Metastatic Breast Carcinoma in the Ovary (tissue), 3 donors: ENCODE measurements around a stretch of chr1.

- PRO-cap, 3 experiments, result peak in 3 of 3 experiments; most common plus-strand start chr1:165829107 (in 3); most common minus-strand start chr1:165829055 (in 3)
Measured at GRCh38 chr1:165828539-165829360, 1.3 kb downstream of the UCK2 start.

- PRO-cap, 3 experiments, result no peak in any of the 3 experiments
Measured at GRCh38 chr1:165884145-165884611, 56.8 kb downstream of the UCK2 start.

- PRO-cap, 3 experiments, result no peak in any of the 3 experiments
Measured at GRCh38 chr1:165896797-165897698, 69.6 kb downstream of the UCK2 start.

DNA sequence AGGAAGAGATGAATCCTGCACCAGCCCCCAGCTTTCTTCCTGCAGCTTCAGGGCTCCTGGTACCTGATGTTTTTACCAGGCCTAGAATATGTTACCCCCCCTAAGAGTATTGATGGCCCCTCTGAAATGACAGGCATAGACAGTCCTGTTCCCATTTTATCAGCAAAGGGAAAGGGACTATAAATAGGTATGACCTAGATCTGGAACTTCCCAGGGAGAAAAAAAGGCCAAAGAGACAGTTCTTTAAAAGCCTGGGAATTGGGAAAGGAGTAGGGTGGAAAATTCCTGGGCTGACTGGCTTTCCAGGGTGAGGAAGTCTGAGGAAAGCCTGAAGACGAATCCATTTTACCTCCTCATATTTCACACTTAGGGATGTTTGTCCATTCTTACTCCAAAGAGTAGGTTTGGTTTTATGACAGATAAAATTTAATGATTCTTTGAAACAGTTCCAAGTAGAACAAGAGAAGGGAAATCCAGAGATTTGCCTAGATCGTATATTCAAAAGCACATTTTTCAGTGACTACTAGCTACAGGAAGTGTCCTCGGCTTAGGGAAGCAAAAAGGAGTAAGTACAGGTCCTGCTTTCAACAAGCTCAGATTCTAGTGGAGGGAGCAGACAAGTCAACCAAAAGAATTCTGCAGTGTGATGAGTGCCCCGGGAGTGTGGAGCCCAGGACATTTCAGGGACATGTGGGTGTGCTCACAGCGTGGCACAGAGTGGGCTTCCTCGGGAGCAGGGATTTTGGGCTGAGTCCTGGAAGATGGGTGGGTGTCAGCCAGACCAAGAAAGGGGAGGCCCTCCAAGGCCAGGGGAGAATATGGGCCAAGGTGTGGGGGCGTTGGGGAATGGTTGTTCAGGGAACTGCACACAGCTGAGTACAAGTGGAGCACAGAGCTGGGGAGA lies 5.1 kb downstream of the POGK start:
- PRO-cap, 3 experiments, result peak in 1 of 3 experiments; most common plus-strand start position 550 of the sequence (in 1); most common minus-strand start position 296 of the sequence (in 1)

GRCh38 chr1:167058498-167058795 lies 31.7 kb downstream of the GPA33 start:
- PRO-cap, 3 experiments, result no peak in any of the 3 experiments

- PRO-cap, 3 experiments, result peak in 3 of 3 experiments; most common plus-strand start chr1:167082989 (in 3); most common minus-strand start chr1:167082815 (in 3)
Measured at GRCh38 chr1:167082440-167083289, 7.5 kb downstream of the GPA33 start.

- PRO-cap, 3 experiments, result no peak in any of the 3 experiments
Measured at GRCh38 chr1:167086706-167087174, 3.4 kb downstream of the GPA33 start.

DNA sequence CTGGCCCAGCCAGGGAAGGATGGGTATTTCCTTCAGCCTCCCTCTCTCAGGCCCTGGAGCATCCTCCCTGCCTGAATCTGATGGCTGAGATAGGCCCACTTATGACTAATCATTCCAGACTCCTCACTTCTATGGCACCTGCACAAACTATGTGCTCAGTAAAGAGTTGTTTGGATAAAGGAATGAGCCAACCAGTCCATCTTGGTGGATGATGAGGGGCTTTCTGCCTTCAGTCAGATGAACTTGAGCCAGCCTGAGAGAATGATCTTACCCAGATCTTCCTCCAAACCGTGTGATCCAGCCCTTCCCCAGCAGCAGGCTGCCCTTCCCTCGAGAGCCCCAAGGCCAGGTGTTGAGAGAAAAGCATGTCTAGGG lies 1.3 kb downstream of the GPA33 start:
- PRO-cap, 3 experiments, result no peak in any of the 3 experiments

GRCh38 chr1:167105231-167105887 lies 11.5 kb downstream of the STYXL2 start:
- PRO-cap, 3 experiments, result peak in 1 of 3 experiments; most common plus-strand start chr1:167105631 (in 1); most common minus-strand start chr1:167105507 (in 1)

DNA sequence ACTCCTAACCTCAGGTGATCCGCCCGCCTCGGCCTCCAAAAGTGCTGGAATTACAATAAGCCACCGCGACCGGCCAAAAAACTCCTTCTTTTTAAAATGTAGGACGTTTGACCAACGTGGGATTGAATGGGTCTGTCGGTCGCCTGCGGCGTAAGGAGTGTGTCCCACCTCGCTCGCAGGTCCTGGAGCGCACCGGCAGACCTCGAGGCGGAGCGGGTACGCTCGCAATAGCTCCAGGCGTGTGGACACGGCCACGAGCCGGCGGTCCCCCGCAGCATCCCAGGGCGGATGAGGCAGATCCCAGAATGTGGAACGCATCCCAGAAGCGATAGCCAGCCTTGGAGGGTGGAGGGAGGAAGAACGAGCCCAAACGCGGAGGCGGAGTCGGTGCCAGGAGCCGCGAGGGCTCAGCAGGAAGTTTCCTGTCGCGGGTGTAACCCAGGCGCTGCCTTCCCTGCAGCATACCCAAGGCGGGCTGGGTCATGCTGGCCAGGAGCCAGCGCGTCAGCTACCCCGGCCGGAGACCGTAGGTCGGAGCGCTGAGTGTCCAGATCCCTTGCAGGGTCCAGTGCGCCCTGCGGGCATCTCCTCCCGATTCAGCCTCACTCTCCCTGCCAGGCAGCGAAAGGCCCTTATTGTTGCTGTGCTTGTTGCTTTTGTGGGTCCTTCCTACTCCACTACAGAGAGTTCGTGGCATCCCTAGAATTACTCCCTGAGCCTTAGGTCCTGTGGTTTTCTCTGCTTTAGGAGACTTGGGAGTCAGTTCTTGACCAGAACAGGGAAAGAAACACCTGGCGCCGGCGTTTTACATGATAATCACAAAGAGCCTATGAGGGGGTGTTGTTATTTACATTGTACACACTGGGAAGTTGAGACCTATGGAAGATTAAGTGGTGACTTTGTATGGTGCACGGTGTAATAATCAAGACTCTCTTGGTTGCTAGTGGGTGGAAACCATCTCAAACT lies 27.6 kb downstream of the STYXL2 start:
- PRO-cap, 3 experiments, result peak in 1 of 3 experiments; most common plus-strand start position 417 of the sequence (in 1); most common minus-strand start position 435 of the sequence (in 1)

DNA sequence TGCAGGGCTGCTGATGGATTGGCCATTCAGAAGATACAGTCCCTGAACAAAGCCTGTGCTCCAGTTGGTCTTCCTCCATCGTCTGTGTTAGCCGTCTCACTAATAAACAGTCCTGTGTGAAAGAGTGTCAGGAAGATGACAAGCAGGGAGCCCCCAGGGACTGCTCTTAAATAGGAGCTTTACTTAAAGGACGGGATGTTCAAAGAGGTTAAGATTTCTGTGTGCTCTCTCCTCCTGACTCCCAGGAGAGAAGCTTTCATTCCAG lies 43.4 kb downstream of the STYXL2 start:
- PRO-cap, 3 experiments, result no peak in any of the 3 experiments

DNA sequence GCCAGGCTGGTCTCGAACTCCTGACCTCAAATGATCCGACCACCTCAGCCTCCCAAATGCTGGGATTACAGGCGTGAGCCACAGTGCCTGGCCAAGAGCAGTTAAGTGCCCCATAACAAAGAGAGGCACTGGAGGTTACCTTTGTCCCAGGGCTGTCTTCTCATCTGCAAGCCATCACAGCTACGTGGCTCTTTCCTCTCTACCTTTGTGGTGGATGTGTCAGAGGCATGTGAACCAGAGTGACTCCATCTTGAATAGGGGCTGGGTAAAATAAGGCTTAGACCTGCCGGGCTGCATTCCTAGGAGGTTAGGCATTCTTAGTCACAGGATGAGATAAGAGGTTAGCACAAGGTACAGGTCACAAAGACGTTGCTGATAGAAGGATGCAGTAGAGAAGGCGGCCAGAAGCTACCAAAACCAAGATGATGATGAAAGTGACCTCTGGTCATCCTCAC lies 59.5 kb upstream of the POU2F1 start:
- PRO-cap, 3 experiments, result no peak in any of the 3 experiments

- PRO-cap, 3 experiments, result no peak in any of the 3 experiments
Measured at GRCh38 chr1:167500147-167500518, 18.2 kb downstream of the CD247 start.

DNA sequence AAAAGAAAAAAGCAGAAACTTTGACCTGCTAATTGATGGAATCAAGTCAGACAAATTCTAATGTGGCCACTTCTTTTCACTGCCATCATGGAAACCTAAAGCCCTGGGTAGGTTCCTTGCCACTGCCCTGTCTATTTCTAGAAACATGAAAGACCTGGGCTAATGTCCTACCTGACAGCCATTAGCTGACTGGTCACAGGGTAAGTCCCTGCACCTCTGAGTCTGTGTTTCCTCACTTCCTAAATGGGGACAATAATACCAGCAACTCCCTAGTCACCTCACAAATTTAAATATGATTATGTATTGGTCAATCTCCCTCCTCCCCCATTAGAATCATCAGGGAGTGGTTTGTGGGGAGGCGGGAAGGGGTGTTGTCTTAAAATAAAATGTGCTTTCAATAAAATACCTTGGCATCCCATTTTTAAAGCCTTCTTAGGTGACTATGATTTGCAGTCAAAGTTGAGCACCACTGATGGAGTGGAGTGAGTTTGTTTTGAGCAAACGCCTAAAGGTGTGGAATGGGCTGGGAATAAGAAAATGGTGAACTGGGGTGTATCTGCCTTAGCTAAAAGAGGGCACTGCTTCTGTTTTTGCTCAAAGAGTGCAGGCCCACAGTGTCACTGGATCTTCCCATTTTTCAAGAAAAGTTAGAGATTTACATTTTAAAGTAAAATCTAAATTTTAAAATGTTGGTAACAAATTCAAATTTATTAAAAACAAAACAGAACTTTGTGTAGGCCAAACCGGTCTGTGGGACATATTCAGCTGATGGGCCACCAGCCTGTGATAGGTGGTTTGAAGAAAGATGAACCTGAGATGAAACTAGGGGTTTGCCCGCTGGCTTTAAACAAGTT lies 2.0 kb downstream of the CREG1 start:
- PRO-cap, 3 experiments, result peak in 2 of 3 experiments; most common minus-strand start position 245 of the sequence (in 2)

- PRO-cap, 3 experiments, result peak in 3 of 3 experiments; most common plus-strand start chr1:167936261 (in 3)
Measured at GRCh38 chr1:167936135-167936450, 390 bp upstream of the DCAF6 start.

- PRO-cap, 3 experiments, result no peak in any of the 3 experiments
Measured at GRCh38 chr1:168342572-168343245, 62.0 kb downstream of the TBX19 start.

DNA sequence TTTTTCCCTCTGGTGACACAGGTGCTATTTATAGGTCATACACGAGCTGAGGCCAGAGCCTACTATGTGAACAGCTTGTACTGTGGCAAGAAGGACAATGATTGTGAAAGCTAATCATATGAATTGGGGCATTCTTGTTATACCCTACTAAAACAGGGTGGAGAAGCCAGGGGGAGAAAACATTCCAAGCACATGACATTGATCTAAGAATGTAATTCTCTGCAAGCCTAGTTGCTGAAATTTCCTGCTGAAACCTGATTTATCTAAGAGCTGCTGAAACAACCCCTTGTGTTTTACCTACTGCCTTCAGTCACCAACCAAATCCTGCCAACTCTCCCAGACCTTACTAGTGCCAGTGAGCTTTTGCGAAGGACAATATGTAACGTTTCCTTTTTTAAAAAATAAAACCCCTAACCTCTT lies 60.4 kb downstream of the XCL1 start:
- PRO-cap, 3 experiments, result no peak in any of the 3 experiments

- PRO-cap, 3 experiments, result no peak in any of the 3 experiments
Measured at GRCh38 chr1:168945839-168946299, 160.6 kb upstream of the ATP1B1 start.

DNA sequence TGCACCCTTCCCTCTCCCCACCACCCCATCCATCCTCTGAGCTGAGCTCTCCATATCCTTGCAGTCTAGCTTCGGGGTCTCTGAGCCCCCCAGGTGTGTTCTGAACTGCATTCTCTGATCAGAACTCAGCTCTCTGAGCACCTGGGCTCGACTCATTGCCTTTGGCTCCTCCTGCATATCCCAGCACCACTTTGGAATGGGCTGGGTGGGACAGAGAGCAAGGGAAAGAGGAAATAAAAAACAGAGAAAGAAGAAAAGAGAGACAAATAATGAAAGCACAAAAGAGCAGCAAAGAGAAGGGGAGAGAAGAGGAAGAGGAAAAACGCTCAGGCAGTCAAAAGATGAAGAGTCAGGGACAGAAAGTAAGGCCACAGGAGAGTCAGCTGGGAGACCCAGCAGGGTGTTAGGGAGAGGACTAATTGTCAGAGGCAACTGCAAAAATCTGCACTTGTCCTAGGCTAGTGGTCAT lies 86.8 kb upstream of the ATP1B1 start:
- PRO-cap, 3 experiments, result no peak in any of the 3 experiments

DNA sequence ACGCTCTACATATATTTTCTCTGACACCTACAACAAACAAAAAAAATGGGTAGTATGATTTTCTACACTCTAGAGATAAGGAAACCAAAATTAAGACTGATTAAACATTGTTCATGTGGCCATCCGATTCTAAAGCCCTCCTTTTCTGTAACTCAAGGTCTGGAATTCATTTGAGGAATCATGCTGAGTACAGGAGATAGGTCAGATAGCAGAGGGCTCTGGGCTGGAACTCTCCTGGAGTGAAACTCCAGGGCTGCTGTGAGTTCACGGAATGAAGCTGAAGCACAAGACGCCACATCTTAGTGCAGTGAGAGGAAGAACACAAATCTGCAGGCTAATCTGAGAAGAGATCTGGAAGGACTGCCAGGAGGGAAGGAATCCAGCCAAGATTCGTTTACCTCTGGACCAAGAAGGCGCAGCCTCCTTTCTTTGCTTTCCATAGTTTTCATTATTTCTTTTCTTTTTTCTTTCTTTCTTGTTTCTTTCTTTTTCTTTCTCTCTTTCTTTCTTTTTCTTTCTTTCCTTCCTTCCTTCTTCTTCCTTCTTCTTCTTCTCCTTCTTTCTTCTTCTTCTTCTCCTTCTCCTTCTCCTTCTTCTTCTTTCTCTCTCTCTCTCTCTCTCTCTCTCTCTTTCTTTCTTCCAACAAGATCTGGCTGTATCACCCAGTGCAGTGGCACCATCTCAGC lies 74.8 kb upstream of the ATP1B1 start:
- PRO-cap, 3 experiments, result peak in 1 of 3 experiments; most common plus-strand start position 261 of the sequence (in 1); most common minus-strand start position 273 of the sequence (in 1)